ENCODE measurements around a stretch of chr16.

DNA sequence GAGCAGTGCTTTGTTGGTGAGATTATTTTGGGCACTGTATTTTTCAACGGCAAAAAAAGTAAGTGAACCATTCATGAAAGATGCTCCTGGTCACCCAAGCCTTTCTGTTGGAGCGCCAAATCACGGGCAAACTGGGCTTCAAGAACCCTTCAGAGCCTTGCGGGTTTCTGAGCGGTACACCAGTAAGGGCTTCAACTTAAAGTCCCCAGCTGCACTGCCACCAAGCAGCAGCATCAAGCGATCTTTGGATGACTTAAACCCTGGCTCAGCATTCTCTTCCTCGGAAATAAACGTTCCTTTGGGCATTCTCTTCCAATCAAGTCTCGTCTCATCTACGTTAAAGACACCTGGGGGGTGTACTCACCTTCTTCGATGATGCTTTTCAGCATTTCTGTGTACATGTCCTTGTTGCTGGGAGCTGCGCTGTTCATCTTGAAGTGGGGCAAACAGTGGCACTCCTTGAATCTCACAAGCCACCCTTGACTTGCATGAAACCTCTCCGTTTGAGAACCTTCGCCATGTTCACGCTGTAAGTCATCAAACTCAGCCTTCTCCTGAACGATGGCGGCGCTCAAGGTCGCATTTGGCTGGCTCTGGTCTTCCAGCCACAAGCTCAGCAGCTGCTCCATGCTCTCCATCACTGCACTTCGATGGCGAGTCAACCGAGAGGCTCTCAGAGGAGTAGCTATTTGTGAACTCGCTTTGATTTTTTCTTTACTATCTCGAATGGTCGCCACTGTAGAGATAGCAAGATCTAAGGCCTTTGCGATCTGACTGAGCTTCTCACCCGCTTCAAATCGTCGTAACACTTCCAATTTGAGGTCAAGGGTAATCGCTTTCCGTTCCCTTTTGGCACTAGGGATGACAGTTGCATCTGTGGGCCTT lies 22.7 kb downstream of the DEF8 start:
- PRO-cap = no peak
- RRBS = no CpG with 5 or more reads among the region's 31 CpGs

GRCh38 chr16:90008718-90009432 lies 10.4 kb downstream of the DBNDD1 start:
- PRO-cap = no peak
- RRBS = 42% methylated on average over 2 of the region's 27 CpGs